Neural progenitor cell (in vitro differentiated cells): ENCODE results near the genes STEAP1B, IL6 and IGF2BP3.

DNA sequence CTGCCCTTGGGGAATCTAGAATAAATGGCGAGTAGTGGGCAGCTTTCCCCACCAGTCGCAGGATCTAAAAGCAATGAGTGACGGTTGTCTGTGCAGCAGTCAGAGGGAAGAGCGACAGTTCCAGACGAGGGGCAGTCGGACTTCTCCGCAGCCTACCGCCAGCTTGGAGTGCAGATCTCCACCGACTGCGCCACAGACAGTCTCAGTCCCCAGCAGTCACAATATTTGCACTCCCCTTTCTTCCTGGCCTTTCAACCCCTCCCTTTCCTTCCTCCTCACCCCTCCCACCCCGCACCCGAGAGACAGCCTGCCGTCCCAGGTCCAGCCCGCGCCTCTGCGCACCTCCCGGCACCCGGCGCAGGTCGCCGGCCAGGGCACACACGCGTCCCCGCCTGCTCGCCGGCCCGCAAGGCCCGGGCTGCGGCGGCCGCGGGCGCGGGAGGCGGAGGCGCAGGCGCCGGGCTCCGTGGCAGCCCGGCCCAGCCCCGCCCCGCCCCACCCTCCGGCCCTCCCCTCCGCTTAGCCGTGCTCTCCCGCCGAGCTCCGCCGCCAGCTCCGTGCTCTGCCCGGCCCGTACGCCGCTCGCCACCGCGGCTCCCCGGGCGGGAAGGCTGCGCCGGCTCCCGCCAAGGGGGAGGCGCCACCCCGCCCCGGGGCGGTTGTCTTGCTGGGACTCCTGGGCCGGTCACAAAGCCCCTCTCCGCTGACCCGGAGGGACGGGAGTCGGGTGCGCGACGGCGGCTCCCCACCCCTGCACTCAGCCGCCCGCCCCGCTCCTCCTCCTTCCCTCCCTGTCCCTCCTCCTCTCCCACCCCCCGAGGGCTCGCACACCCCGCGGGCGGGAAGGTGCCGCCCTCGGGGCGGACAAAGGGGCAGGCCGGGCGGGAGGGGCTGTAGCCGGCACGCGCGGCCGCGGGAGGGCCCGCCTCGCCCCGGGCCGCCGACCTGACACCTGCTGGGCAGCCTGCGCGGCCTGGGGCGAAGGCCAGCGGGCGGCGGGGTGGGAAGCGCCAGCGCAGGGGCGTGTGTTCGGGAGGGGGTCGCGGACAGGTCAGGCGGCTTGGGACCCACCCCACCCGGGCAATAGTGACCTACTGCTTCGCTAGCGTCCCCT, 11.3 kb upstream of the SP8 start:
- RAMPAGE, long total RNA = no peak

DNA sequence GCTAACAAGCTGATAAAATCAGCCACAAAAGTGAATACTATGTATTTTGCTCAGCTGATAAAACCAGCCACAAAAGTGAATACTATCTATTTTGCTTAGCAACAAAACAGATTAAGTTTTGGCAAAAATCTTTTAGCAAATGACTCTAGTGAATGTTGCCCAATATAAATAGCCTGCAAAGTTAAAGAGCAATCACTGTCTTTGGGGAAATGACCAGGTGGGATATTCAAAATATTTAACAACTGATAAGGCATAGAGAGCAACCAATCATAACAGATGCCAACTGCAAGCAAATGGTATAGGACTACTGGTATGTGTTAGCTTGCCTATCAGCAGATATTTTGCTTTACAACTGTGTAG, 44.5 kb upstream of the SP4 start:
- RAMPAGE, long total RNA = no peak

DNA sequence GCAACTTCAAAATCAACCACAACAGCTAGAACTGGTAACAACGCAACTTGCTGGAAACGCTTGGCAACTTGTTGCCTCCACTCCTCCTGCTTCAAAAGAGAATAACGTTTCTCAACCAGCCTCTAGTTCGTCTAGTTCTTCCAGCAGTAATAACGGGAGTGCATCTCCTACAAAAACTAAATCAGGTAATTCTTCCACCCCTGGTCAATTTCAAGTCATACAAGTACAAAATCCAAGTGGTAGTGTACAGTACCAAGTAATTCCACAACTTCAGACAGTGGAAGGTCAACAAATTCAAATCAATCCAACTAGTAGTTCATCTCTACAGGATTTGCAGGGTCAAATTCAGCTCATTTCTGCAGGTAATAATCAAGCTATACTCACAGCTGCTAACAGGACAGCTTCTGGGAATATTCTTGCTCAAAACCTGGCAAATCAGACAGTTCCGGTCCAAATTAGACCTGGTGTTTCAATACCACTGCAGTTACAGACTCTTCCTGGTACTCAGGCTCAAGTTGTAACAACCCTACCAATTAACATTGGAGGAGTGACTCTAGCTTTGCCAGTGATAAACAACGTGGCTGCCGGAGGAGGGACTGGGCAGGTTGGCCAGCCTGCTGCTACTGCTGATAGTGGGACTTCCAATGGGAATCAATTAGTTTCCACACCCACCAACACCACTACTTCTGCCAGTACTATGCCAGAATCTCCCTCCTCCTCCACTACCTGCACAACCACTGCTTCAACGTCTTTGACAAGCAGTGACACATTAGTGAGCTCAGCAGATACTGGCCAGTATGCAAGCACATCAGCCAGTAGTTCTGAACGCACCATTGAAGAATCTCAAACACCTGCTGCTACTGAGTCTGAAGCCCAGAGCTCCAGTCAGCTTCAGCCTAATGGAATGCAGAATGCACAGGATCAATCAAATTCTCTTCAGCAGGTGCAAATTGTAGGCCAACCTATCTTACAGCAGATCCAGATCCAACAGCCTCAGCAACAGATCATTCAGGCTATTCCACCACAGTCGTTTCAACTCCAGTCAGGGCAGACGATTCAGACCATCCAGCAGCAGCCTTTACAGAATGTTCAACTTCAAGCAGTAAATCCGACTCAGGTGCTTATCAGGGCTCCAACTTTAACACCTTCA, 1.9 kb downstream of the SP4 start:
- RAMPAGE, long total RNA = no peak

DNA sequence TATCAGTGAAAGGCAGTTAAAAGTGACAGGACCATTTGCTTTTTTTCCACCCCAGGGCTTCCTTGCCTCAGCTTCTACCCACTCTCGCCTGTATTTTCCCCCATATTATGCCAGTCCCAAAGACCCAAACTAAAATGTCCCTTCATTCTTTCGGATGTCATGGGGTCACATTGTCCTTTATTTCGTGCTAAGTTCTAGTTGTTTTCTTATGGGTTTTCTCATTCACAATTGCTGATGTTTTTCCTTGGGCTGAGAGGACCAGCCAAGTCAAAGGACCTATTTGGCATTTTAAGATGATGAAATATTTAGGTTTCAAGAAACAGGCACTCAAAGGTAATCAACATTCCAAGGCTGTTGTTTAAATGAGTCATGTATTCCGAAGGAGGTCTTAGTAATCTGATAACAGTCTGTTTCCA, 74.0 kb downstream of the DNAH11 start:
- RAMPAGE, long total RNA = no peak

- RAMPAGE, long total RNA = no peak
Measured at GRCh38 chr7:21850865-21851383, 94.8 kb downstream of the CDCA7L start.

DNA sequence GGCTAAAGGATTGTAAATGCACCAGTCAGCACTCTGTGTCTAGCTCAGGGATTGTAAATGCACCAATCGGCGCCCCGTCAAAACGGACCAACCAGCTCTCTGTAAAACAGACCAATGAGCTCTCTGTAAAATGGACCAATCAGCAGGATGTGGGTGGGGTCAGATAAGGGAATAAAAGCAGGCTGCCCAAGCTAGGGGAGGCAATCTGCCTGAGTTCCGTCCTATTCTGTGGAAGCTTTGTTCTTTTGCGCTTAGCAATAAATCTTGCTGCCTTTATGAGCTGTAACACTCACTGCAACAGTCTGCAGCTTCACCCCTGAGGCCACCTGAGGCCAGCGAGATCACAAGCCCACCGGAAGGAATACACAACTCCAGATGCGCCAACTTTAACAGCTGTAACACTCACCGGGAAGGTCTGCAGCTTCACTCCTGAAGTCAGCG, 145.4 kb upstream of the CDCA7L start:
- RAMPAGE, long total RNA = no peak

DNA sequence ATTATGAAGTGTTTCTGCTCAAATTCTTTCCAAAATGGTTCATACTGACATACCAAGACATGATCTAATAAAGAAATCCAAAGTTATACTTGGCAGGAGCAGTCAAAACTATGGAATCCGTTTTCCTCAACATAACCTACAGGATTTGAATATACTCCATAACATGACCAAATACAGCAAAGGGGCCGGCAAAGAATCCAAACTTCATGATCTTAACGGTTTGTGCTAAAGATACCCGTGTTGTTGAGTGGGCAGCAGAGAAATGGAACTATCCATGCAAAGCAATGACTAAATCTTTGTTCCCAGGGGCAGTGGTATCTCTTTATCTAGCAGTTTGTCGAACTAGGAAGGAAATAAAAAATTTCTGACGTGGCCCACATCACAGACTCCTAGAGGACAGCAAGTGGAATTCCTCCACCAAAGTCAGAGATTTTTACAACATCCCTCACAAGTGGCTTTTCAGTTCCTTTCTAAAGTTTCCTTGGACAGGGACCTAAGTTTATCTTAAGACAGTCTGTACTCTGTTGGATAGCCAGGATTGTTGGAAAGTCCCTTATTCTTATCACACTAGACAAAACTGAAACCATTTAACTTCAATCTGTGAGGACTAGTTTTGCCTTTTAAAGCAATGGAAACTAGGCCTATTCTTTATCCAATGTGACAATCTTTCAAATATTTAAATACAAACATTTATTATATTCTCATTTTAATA, 136.1 kb downstream of the RAPGEF5 start:
- RAMPAGE, long total RNA = no peak

- RAMPAGE, long total RNA = no peak
Measured at GRCh38 chr7:22264398-22265095, 92.4 kb downstream of the RAPGEF5 start.

GRCh38 chr7:22499805-22500778, at the start of gene STEAP1B:
Gene STEAP1B (minus strand): TSS chr7:22500188.
- RAMPAGE, long total RNA = no peak

GRCh38 chr7:22549614-22550099, 49.7 kb upstream of the STEAP1B start:
- RAMPAGE, long total RNA = no peak

GRCh38 chr7:22726755-22727987, at the start of gene IL6:
Gene IL6 (plus strand): TSS chr7:22727200.
- RAMPAGE, long total RNA = no peak

DNA sequence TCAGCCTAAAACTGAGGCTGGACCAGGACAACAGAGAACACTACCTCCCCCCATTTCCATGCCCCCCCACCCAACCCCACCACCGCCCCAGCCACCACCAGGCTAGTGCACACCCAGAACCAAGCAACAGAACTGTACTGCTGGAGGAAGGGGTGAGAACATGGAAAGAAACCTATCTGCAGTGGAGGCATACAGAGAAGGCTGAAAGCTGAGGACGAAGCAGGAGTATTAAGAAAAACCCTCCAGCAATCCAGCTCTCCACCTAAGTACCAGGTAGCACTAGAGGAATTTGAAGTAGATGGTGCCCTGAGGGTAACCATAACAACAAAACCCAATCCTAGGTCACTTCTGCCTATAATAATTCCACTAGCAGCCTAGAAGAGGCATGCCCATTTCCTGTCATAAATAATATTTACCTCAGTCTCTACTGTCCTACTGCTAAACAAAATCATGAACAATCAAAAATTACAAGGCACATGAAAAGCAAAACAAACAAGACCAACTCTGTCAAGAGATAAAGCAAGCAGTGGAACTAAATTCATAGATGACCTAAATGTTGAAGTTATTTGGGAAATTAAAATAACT, 51.1 kb downstream of the HYCC1 start:
- RAMPAGE, long total RNA = no peak

DNA sequence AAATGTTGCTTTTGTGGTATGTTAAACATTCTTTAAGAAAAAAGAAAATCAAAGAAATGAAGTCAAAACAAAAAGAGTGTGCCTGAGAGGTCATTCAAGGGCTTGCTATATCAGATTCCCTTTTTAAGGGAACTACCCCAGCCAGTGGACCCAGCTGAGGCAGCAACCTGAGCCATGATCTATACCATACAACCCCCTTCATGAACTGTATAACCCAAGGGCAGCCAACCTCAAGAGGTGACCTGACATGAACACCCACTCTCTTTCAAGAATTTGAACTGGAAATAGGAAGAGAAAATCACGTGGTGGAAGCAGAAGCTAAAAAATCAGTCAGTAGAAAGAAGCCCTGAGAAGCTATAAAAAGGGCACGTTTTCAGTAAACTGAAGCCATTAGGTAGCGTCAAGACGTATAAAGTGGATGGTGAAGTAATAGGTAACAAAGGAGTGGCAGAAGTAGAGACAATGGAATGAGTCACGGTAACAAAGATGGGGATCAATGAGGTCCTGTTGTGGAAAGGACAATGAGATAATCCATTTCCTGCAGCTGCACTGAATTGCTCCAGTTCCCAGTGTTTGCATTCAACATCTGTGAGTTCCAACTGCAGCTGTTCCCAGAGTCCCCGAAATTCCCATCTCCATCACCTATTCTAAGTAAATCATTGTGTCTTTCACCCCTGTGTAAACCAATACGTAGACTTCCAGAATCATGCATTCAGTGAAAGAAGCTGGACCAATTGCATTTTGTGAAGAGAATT, 4.7 kb upstream of the HYCC1 start:
- RAMPAGE, long total RNA = no peak

DNA sequence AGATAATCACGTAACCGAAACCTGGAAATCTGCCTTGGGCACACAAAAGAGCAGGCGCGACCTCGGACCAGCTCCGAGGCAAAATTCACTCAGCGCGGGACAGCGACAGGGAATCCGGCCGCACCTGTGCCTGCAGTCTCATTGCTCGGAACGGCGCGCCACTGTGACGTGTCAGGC, 159 bp upstream of the KLHL7 start:
- RAMPAGE, long total RNA = no peak

DNA sequence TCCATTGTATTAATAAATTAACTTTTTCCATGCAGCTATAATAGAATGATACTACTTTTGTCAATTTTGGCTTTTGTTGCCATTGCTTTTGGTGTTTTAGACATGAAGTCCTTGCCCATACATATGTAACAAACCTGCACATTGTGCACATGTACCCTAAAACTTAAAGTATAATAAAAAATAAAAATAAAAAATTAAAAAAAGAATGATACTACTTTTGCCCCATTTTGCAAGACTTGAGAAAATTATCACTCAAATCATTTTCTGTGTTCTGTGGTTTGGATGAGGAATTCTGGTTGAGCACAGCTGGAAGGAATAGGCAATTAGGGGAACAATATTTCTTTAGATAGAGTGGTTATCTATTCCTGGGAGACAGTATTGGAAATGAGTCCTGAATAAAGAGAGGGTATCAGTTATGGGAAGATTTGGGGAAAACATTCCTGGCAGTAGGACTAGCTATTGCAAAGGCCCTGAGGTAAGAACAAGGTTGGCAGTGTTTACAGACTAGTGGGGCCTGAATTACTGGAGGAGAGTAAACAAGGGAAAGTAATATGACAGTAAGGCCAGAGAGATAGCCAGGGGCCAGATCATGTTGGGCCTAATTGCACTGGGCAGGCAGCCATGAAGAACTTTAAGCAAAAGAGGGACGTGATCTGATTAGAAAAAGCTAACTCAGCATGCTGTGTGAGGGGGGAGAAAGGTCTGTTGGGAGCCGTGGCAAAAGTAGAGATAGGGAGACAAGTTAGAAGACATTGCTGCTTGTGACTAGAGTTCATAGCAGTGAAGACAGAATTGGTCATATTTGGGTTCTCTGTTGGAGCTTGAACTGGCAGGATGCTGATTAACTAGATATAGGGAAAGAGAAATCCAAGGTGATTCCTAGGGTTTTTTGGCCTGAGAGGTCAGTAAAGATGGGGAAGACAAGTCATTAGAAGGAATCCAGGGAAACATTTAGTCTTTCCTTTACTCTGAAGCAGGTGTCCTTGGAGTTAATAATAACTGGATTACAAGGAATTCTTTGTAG, 9.1 kb downstream of the NUP42 start:
- RAMPAGE, long total RNA = no peak

GRCh38 chr7:23298477-23299024, 588 bp upstream of the MALSU1 start:
- RAMPAGE, long total RNA = no peak

GRCh38 chr7:23469178-23469686, 1.1 kb downstream of the IGF2BP3 start:
- RAMPAGE, long total RNA = no peak

- RAMPAGE, long total RNA = no peak
Measured at GRCh38 chr7:23470139-23471180, at the start of gene IGF2BP3. Gene IGF2BP3 (minus strand): TSS chr7:23470491.

DNA sequence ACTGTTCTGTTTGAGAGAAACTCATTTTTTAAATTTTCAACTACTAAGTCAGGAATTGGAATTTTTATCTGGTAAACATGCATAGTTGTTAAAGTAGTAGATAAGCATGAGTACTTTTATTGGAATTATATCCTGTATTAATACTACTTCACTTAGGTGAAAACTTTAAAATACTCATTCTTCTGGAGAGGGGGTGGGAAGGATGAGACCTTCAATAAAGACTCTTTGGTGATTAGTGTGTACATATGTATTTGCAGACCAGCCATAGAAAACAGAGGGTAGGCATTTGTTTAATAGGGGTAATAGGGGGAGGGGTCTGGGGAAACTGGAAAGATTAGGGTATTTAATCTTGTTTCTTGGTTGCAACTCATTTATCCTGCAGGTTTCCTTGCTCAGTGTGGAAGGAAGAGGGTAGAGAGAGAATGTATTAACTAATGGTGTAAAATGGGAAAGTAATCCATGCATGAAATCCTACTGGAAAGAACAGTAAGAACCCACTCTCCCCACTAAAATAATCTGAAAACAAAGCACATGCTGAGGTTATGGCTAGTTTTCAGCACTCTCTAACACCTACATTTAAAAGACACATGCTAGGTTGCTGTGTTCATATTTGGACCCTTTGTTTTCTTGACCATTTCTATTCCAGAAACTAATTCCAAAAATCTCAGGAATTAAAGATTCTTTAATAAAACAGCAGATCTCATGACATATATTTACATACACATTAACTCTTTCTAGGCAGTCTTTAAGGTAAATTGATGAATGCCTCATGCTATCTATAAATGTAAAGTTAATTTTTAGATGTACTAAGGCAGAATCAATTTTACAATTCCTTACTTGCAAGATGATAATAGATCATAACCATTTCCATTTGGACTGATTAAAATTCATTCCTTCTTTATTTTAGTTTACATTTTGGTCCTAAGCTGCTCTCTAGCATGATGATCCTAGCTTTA, 6.3 kb upstream of the IGF2BP3 start:
- RAMPAGE, long total RNA = no peak

GRCh38 chr7:23505454-23506294, 26.1 kb downstream of the TRA2A start:
- RAMPAGE, long total RNA = no peak